Duodenum (tissue), 1 donor: Measurements from ENCODE around the genes NSDHL, PNMA5 and ATP2B3.

DNA sequence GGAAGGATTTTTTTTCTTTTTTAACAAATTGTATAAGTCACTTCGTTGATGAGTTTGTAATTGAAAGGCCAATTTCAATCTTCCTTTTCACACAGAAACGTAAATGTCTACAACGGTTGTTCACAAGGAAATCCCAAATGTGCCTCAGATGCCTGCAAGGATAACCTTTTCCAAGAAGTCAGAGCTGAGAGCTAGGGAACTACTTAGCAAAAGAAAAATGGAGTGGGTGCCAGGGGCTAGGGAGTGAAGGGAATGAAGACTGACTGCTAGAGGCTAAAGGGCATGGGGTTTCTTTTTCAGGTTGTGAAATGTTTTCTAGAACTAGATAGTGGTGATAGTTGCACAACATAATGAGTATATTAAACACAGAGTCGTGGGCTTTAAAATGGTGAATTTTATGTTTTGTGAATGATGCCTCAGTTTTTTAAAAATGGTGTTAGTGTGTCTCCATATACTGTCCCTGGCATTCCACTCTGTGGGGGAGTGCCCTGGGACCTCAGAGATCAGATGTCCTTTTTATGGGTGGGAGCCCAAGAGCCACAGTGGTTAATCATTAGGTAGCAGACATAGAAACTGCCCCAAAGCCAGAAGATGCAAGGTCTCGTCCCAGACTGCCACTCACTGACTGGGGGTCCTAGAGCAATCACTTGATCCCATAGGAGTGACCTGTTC, 53.3 kb downstream of the CD99L2 start:
- PRO-cap, result no peak

- PRO-cap, result no peak
Observed at GRCh38 chrX:150984206-150985263, 1.4 kb downstream of the HMGB3 start.

GRCh38 chrX:151177470-151177887, 1.1 kb downstream of the GPR50 start:
- PRO-cap, result no peak

DNA sequence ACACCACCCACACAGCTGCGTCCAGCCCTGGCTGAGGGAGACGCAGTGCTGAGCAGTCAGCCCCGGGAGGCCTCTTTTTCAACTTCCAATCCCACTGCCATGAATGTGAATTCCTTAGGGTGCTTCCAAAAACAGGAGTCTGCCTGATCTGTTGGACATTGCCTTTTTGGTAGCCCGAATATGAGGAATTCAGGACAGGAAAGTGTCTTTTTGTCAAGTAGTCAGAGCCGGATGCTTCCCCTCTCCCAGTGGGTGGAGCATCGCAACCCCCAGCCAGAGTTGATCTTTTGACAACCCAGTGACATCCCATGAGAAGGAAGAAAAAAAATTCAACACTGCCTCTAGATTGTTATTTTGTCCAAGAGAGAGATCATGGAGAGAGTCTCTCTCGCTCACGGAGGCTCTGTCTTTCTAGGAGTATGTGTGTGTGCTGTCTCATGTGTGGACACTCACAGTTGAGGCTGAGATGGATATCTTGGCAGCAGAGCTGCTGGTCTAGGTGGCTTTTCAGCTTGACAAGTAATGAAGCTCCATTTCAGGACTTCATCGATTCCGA, 9.0 kb downstream of the PRRG3 start:
- PRO-cap, result no peak

DNA sequence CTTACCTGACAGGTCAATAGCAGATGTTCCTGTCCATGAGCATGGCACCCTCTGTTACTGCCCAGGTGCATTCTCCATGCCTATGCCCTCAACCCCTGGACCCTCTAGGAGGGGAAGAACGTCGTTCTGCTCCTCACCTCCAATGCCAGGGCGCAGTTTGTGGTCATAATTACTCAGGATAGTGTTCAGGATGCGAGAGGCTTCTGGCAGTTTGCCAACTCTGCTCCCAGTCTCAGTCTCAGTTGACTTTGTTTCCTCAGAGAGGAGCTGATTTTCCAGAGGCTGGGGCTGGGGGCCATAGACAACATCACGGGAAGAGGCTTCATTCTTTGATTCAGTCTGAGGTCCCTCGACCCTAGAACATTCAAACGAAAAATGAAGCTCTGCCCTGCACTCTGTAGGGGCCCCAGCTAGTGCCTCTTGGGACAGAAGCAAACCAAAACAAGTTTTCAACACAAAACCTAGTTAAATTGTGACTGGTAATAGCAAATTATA, 4.4 kb downstream of the GABRE start:
- PRO-cap, result no peak

DNA sequence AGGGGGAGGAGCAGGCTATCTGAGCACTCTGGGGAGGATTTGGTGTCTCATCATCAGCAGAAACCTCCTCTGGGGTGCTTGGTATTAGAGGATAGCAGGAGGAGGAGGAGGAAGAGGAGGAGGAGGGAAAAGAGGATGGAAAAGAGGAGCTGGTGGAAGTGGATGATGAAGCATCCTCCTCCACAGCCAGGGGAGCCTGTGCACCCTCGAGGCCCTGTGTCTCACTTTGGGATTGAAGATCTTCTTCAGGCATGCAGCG, 3.1 kb downstream of the MAGEA10 start:
- PRO-cap, result no peak

DNA sequence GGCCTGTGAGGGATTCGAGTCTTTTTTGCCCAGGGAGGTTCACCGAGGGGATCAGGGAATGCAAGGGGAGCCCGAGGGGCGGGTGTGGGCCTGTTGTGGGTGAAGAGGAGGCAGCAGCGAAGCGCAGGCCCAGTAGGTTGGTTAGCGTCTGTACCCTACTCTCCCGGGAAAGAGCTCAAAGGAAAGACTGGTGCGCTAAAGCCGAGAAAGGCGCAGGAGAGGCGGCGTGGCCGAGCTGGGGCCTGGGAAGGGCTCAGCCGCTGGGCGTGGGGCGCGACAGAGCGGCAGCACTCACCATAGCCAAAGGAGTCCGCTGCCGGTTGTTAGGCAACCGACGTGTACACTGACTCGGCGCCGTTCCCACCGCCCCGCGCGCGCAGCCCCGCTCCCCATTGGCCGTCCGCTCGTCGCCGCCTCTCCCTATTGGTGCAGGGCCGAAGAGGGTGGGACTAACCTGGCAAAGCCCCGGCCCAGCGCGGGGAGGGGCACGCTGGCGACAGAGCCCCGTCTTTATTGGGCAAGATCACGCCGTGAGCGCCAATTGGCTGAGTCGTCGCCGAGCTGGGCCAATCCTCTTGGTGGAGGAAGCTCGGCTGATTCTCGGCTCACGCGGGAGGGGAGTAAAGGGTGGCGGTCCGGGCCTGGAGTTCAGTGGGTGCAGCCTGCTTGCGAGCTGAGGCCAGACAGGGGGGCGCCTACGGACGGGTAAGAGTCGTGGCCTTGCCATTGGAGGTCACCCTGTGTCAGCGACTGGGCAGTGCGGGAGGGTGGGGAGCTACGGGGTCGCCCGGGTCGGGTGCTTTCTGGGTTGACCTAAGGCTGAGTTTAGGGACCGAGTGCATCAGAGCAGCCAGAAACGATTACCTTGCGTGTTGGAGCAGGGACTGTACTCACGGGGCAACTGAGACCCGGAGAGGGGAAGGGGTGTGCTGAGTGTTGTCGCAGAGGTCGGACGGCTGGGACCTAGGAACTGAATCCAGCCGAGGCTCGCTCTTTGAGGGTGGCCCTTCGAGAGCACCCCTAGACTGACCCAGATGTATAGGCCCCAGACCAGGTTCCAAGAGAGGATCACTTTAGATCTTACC, at the start of gene NSDHL:
Gene NSDHL, plus strand, starts transcription at position 651 of the 1,085 bp plus-strand sequence.
- PRO-cap, result bidirectional peak, plus-strand start at position 623 of the sequence, minus-strand start at position 312 of the sequence

GRCh38 chrX:152895565-152896176, 2.2 kb upstream of the ZNF185 start:
- PRO-cap, result no peak

GRCh38 chrX:152988619-152989089, 5.3 kb downstream of the PNMA5 start:
- PRO-cap, result no peak

GRCh38 chrX:152989090-152989718, 4.7 kb downstream of the PNMA5 start:
- PRO-cap, result no peak

- PRO-cap, result no peak
Observed at GRCh38 chrX:152993886-152994376, at the start of gene PNMA5. Gene PNMA5 (minus strand): TSS chrX:152994116.

DNA sequence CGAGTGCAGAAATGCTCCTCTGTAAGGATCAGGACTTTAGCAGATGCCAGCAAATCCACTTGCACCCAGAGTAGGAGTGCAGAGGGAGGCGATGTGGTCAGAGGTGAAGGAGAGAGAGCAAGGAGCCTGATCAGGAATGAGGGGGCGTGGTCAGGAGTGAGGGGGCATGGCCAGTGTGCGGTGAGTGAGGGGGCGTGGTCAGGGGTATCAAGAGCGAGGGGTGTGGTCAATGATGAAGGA, 39.7 kb upstream of the PWWP4 start:
- PRO-cap, result no peak

DNA sequence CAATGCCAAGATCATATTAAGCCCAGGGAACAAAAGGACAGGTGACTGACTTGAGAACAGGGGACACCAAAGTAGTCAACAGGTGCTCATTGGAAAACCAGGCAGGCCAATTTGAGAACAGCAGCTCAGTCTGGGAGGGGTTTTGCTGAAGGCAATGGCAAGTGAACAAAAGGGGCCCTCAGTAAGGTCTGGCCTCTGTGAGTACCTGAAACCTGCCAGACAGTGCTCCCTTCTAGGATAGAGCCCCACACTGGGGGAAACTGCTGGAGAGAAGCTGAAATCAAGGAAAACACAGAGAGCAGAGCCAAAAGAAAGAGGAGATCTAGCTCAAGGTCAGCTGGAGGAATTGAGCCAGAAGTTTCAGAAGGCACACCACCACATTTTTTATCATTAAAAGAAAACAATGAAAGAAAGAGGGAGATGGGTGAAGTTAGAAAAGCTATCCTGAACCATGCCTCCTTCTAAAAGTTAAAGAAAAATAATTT, 28.2 kb downstream of the PNMA6E start:
- PRO-cap, result no peak

- PRO-cap, result no peak
Observed at GRCh38 chrX:153412048-153412688, 896 bp downstream of the ZFP92 start.

- PRO-cap, result no peak
Observed at GRCh38 chrX:153517267-153517871, at the start of gene ATP2B3. Gene ATP2B3 (plus strand): TSS chrX:153517642.

GRCh38 chrX:153610322-153611092, 11.6 kb upstream of the CCNQ start:
- PRO-cap, result no peak

GRCh38 chrX:153626854-153627320, 20.1 kb upstream of the DUSP9 start:
- PRO-cap, result no peak

DNA sequence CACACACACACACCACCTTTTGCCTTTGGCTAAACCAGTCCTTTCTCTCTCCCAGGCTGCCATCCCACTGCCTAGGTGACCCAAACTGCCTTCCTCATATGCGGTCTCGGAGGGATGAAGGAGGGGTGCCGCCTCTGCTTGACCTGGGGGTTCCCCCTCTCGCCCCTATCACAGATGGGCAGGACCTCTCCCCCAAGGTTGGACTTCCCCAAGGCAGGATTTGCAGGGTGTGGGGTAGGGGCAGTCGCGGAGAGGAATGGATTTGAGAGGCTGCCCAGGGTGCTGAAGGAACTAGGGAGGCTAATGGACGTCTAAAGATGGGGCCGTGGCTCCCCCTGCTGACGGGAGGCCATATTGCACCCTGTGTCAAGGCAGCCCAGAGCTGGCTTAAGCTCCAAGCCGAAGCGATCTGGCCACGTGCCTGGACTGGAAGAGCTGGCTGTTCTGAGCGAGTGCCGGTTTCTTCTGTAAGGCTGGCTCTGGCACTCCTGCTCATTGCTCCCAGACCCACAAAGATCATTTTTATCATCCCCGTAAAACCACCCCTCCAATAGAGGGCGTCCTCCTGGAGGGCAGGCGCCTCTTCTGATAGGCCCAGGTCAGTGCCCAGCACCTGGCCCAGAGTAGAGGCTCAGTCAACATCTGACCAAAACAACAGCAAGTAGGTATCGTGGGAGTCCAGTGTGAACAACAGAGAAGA, 5.7 kb downstream of the PNCK start:
- PRO-cap, result no peak

DNA sequence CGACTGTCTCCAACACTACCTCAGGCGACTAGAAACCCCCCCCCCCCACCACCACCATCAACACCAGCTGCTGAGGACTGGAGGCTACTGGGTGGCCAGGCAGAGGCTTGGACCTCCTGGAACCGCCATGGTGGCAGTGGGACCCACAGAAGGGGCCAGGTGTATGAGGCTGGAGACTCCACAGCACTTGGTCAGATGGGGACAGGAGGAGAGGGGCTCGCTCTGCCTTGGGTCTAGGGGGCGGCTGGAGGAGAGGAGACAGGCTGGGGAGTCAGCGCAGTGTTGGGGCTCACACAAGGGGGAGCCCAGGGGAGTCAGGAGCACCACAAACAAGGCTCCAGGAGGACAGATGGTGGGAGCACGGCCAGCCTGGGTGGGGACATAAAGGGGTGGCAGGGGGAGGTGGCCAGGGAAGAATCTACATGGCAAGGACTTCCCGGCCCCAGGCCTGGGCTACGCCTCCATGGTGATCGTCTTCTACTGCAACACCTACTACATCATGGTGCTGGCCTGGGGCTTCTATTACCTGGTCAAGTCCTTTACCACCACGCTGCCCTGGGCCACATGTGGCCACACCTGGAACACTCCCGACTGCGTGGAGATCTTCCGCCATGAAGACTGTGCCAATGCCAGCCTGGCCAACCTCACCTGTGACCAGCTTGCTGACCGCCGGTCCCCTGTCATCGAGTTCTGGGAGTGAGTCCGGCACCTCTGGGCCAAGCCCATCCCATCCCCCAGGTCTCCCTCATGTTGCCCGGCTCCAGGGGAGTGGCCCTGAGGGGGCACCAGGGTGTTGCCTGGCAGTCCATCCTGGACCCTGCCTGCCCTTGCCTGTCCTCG, 3.4 kb downstream of the SLC6A8 start:
- PRO-cap, result no peak

- PRO-cap, result no peak
Observed at GRCh38 chrX:153722563-153723169, 1.5 kb downstream of the BCAP31 start.